NT2/D1 (cell line): ENCODE results near the gene FOXB2.

DNA sequence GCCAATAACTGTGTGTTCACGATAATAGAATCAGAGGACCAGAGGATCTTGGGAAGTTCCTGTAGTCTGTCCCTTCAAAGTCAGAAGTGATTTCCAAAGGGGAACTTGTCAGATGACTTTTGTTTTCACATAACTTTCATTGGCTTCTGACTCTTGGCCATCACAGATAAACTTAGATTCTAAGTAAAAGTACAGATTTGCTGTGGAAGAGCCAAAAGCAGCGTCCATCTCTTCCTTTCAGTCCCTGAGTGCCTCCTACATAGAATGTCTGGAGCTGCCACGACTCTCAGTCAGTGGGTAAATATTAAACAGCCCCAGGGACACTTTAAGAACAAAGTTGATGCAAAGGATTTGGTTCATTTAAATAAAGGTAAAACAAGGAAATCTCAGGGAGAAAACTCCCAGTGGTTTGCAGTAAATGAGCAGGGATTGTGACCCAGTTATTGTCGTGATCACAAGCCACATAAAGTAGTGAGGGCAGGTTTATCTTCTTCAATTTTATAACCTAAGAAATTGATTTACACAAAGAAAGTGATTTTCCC, 125.3 kb downstream of the ALDH1A1 start:
- RRBS, 2 experiments, result no CpG with 5 or more reads among the region's 4 CpGs

GRCh38 chr9:72951545-72952452, 1.1 kb downstream of the ALDH1A1 start:
- RRBS, 2 experiments, result no CpG with 5 or more reads among the region's 6 CpGs

DNA sequence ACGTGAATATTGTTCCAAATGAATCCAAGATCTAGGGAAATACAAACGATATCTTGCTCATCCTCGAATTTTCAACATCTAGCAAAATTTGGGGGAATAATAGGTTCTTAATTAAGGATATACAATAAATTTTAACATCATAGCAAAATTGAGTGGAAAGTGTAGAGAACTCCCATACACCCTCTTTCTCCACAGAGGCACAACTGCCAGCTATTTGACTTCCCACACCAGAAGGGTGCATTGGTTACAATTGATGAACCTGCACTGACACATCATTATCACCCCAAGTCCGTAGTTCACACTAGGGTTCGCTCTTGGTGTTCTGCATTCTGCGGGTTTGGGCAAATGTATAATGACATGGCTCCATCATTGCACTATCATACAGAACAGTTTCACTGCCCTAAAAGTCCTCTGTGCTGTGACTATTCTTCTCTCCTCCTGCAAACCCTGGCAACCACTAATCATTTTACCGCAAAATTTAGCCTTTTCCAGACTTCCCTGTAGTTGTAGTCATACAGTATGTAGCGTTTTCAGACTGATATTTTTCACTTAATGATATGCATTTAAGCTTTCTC, 45.8 kb upstream of the ALDH1A1 start:
- RRBS, 2 experiments, result no CpG with 5 or more reads among the region's 8 CpGs

- RRBS, 2 experiments, result no CpG with 5 or more reads among the region's 1 CpG
These were observed 86.4 kb upstream of the ALDH1A1 start for GRCh38 chr9:73039267-73039684.

DNA sequence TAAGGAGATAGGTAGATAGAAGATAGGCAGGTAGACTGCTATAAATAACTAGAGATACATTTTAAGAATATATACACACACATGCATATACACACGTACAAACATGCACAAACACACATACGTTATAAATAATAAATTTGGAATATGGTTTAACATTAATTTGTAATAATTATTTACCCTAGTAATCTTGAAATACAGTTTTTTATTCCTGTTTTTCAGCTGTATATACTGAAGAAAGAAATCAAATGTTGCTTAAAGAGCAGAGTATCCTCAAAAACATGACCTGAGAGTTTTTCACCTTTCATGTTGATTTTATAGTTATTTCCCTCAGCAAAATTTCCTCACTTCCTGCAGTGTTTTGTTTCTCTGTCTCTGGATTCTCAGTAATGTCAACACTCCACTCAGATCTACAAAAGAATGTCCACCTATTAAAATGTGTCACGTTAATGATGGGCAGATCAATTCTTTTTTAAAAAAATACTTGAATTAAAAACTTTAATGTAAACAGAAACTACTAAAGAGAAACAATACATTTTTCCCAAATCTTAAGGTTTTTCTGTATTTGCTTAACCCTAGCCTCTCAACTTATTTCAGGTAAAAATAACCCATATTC, 398.3 kb downstream of the ANXA1 start:
- RRBS, 2 experiments, result no CpG with 5 or more reads among the region's 3 CpGs

GRCh38 chr9:74951449-74952080, 1.1 kb downstream of the C9orf40 start:
- RRBS, 2 experiments, result under 1 to 1% methylated on average over 2 of the region's 37 CpGs

GRCh38 chr9:75111191-75111688, 22.9 kb downstream of the OSTF1 start:
- RRBS, 2 experiments, result no CpG with 5 or more reads among the region's 4 CpGs

GRCh38 chr9:75889699-75890403, 622 bp upstream of the PCSK5 start:
- RRBS, 2 experiments, result no CpG with 5 or more reads among the region's 27 CpGs

- RRBS, 2 experiments, result no CpG with 5 or more reads among the region's 14 CpGs
These were observed 177.3 kb downstream of the PCSK5 start for GRCh38 chr9:76067645-76068272.

- RRBS, 2 experiments, result no CpG with 5 or more reads among the region's 3 CpGs
These were observed 170.5 kb downstream of the RFK start for GRCh38 chr9:76223571-76224378.

DNA sequence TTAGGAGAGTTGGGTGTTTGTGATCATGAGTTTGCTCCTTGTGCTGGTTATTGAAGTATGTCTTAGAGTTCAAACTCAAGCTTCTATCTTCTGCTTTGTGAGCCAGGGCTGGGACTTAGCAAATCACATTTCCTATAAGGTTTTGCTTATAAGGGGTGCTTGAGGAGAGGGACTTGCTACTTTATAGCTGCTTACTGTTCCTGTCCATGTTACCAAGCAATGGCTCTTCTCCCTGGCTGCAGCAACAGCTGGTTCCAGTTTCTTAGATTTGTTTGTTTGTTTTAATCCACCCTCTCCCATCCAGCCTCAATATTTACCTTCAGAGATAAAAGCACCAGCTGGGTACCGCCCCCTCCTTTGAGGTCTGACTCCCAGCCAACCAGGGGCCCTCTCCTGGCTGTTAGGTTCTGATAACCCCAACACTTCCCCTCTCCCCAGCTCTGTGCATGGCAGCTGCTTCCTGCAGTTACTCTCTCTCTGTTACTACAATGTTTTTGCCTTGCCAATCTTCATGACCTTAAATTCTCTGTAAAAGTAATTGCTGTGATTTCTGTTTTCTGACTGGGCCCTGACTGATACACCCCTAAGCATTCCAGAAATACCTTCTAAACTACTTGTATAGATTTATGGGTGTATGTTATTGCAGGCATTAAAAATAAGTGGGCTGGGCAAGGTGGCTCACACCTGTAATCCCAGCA, 2.8 kb upstream of the GCNT1 start:
- RRBS, 2 experiments, result no CpG with 5 or more reads among the region's 1 CpG

DNA sequence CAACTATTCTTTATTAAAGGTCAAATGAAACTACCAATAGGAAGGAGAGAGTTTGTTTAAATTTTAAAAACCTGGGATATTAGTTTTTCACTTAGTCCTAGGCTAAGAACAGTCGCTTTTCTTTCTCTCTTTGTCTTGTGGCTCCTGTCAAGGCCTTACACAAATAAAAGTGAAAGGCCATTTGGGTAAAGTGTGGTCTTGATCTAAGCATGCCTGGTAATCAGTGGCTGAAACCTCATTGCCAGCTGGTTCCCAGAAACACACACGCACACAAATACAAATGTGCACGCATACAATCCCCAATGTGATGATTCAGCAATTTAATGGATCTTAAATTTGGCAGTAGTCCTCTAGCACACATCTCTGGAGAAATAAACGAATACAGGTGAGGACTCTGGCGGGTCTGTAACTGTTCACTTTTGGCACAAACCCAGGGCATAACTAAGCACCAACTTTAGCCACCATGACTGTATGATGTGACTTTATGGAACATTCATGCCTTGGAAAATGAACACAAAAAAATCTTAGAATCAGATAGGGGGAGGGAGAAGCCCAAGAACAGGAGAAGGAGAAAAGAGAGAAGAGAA, 70.0 kb downstream of the PRUNE2 start:
- RRBS, 2 experiments, result no CpG with 5 or more reads among the region's 5 CpGs

- RRBS, 2 experiments, result no CpG with 5 or more reads among the region's 4 CpGs
These were observed 30.0 kb downstream of the PRUNE2 start for GRCh38 chr9:76875792-76876480.

GRCh38 chr9:76901665-76902439, 4.1 kb downstream of the PRUNE2 start:
- RRBS, 2 experiments, result no CpG with 5 or more reads among the region's 3 CpGs

- RRBS, 2 experiments, result no CpG with 5 or more reads among the region's 5 CpGs
These were observed 37.1 kb upstream of the PRUNE2 start for GRCh38 chr9:76942895-76943464.

DNA sequence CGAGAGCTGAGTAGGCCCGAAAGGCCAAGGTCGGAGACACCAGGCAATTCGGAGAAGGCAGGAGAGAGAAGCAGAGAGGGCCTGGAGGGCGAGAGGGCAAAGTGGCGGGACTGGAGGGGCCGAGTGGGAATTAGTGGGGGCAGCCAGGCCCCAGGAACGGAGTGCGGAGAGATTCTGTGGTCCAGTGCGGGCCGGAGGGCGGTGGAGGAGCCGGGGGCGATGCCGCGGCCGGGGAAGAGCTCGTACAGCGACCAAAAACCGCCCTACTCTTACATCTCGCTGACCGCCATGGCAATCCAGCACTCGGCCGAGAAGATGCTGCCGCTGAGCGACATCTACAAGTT, at the start of gene FOXB2:
Gene FOXB2 (plus strand): TSS at position 220 of the 344 bp plus-strand sequence.
- RRBS, 2 experiments, result no CpG with 5 or more reads among the region's 26 CpGs

DNA sequence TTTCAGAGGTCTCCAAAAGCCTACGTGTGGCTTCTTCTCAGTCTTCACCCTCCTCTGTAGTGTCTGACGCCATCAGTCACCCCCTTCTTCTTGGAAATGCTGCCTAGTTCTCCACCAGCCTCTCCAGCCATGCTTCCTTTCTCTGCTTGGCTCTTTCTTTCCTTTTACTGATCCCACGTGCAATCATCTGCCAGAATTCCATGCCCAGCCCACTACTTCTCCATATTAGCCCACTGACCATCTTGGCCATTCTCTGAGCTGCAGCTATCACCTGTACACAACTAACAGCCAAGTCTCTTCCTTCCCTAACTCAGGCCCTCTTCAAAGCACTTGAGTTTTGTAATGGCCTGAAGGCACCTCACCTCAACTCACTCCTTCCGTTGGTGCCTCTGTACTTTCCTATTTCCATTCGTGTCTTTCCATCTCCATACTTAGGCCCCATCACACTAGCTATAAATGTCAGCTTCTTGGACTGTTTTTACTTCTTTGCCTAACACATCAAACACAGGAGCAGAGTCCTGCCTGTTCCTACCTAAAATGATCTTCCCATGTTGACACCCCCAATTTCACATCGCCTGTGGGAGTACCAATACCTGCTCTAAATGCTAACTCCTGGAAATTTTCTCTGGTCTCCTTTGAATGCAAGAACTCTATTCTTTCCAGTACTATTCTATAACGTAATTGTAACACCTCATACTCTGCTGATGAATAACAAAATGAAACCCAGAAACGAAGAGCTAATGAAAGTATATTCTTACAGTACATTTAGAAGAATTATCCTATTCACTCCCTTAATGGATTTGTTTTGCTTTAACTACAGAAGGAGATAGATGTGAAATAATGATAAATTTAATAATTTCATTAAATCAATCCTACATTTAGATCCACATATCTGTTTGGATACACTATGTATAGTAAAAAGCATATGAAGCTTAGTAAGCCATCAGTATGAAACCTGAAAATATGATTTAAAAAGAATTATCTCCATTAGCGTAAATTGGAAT, 172.8 kb downstream of the GNAQ start:
- RRBS, 2 experiments, result no CpG with 5 or more reads among the region's 9 CpGs

- RRBS, 2 experiments, result no CpG with 5 or more reads among the region's 3 CpGs
These were observed 42.1 kb downstream of the GNAQ start for GRCh38 chr9:77989337-77990136.